Kidney (tissue), 2 donors: ENCODE measurements around the genes PHF14, TMEM106B, ETV1 and CRPPA.

DNA sequence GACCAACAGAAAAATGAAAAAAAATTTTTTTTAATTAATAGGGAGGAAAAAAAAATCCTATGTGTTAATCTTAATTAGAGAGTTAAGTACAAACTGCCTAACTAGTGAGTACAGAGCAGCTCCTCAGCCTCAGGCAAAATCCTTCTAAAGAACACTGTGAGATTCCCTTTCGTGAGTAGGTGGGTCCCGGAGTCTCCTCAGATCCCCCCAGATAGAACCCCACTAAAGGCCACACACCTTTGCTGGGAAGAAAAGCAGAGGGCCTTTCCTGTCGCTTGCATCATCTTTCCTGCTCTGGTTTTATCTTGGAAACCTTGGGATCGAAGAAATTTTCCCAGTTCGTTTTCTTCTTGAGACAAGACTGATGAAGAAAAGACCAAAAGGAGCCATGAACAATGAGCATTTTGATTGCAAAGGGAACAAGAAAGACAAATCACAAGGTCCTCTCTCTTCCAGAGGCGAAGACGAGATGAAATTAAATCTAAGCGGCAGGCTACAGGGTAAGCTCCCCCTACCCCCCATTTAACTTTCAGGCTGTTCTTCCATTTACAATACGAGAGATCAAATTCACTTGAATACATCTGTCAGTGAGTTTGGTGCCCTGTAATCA is 40.8 kb downstream of the ICA1 start:
- PRO-cap: no peak
- RRBS: no CpG with 5 or more reads among the region's 9 CpGs

DNA sequence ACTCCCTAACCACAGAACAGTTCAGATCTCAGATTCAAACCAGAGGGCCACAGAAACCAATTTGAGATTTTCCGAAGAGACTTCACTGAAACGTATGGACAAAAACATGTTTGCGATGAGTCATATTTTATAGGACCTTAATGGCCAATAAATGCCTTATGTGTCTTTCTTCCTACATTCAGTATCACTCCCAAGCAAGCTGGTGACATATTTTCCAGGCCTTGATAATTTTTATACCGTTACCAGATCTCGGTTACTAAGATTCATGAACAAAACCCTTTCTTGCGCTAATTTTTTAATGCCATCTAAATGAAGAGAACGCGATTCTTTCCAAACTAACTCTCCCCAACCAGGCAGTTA is 1.1 kb downstream of the ICA1 start:
- PRO-cap: no peak
- RRBS: no CpG with 5 or more reads among the region's 8 CpGs

- PRO-cap: no peak
- RRBS: no CpG with 5 or more reads among the region's 3 CpGs
These were observed 22.1 kb upstream of the ICA1 start for GRCh38 chr7:8283990-8284607.

- PRO-cap: no peak
- RRBS: 10% methylated on average over 16 of the region's 66 CpGs
These were observed 9.4 kb downstream of the NXPH1 start for GRCh38 chr7:8442477-8443449.

GRCh38 chr7:10451057-10451300 is 489.0 kb downstream of the NDUFA4 start:
- PRO-cap: no peak
- RRBS: no CpG with 5 or more reads among the region's 3 CpGs

GRCh38 chr7:10973472-10974053 is at the start of gene PHF14:
PHF14 (plus strand) TSS chr7:10973872.
- PRO-cap: bidirectional peak, plus-strand start at chr7:10973872, minus-strand start at chr7:10973768
- RRBS: 0% methylated on average over 2 of the region's 35 CpGs

DNA sequence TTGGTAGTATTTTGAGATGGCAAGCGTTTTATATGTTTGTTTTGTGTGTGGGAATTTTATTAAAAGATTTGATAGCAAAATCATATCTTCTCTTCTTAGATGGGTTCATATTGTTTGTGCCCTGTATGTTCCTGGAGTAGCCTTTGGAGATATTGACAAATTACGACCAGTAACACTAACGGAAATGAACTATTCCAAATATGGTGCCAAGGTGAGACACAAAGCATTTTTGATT is 49.0 kb downstream of the PHF14 start:
- PRO-cap: no peak
- RRBS: no CpG with 5 or more reads among the region's 3 CpGs

GRCh38 chr7:11540085-11540668 is 291.8 kb downstream of the THSD7A start:
- PRO-cap: unidirectional peak, minus-strand start at chr7:11540361
- RRBS: no CpG with 5 or more reads among the region's 4 CpGs

DNA sequence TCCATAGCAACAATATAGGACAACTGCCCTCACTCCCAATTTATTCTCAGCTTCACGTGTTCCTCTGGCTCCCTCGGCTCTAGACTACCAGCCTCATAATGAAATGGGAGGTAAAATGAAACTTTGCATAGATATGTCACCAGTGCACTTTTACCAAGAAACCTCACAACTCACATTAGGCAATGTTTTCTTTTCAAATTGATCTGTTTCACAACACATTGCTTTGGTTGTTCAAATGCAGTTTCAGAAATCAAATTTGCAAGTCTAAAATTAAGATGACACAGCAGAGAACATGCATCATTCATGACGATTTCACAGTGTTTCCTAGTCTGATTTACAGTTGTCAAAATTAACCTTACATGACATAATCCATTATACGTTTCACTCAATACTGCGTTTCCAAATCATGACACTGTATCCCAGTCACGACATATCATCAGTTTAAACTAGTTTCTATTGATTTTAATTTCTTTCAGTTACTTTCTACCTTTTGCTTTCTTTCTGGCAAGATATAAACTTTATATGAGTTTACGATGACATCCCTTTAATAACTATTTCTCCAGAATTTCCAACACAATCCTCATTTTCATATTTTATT is 211.0 kb downstream of the THSD7A start:
- PRO-cap: no peak
- RRBS: no CpG with 5 or more reads among the region's 7 CpGs

DNA sequence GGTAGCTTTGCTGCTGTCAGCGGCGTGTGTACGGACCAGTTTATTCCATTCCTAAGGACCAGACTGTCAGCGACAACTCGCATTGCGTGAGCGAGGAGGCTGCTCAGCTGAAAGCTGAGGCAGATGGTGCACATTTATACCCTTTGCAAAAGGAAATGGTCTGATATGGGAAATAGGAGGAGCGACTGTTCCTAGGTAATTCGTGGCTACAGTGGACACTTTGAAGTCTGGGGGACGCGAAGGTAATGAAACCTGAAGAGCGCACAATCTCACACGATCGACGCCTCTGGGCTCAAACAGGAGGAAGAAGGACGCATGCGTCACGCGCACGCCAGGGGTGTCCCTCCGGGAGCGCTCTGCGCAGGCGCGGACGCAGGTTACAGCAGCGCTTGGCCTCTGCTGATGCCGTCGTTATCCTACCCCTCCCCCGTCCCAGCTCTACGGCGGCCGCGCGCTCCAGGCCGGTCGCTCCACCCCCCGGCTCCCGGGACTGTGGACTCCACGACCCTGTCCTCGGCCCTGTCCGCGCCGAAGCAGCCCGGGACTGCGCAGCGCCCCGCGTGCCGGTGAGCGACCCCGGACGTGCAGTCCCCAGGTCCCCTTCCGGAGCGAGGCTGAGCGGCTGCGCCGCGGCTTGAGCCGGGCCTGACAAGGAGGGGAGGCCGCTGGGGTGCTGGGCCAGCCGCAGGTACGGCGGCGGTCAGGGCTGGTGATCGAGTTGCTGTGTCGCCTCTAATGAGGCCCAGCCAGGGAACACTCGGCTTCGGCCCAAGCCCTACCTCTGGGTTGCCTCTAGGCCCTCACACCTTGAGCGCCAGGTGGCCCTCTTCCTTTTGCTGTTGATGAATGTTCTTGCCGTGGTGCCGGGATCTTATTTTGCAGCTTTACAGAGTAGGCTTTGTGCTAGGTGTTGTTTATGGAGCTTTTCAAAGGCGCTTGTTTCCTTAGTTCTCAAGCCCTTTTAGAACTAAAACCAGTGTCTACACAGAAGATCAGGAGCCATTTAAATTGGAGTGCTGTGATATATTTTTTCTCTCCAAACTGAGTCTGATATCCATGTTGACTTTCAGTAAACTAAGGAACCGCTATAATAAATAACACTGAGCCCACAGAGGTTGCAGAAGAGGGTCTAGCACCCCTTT is at the start of gene TMEM106B:
Gene TMEM106B, plus strand, starts transcription at position 435 of the 1,142 bp plus-strand sequence.
- PRO-cap: bidirectional peak, plus-strand start at position 473 of the sequence, minus-strand start at position 288 of the sequence; bidirectional peak, plus-strand start at position 696 of the sequence, minus-strand start at position 737 of the sequence
- RRBS: under 1% methylated on average over 27 of the region's 74 CpGs

GRCh38 chr7:12771468-12772044 is 84.1 kb downstream of the ARL4A start:
- PRO-cap: no peak
- RRBS: no CpG with 5 or more reads among the region's 8 CpGs

DNA sequence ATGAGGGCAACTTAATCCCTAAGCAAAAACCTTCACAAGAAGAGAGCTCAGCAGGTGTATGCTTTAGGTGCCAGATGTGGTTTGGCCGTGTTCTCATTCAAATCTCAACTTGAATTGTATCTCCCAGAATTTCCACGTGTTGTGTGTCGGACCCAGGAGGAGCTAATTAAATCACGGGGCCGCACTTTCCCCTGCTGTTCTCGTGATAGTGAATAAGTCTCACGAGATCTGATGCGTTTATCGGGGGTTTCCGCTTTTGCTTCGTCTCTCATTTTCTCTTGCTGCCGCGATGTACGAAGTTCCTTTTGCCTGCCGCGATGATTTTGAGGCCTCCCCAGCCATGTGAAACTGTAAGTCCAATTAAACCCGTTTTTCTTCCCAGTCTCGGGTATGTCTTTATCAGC is 244.0 kb downstream of the ARL4A start:
- PRO-cap: no peak
- RRBS: no CpG with 5 or more reads among the region's 18 CpGs

DNA sequence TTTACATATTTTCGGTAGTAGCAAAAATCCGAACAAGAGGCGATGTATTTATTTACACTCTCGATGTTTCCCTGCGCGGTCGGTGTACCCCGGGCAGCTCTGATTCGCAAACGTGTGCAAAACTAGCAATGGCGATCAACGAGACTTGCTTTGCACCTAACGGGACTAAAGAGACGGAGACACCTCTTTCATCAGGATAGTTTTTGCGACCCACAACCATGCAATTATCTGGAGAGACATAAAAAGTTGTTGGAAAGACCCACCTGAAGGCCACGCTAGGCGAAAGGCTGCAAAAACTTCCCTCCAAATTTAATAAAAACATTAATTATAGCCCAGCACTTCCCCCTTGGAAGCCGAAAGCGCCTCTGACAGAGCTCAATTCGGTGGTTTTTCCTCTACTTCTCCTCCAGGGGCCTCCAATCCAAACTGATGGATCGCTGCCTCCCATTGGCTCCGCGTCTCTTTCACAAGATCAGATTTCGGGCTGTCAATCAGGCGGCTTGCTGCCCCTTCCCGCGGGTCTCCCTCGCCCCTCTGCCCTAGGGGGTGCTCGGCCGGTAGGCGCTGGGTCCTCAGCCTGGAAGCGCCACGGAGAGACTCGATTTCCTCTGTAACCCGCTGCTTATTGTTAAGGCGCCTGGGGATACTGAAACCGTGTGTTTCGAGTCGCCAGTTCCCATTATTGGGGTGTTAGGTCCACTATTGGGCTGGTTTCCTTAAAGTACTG is at the start of gene ETV1:
Gene ETV1, minus strand, starts transcription at position 367 of the 727 bp plus-strand sequence.
- PRO-cap: bidirectional peak, plus-strand start at position 475 of the sequence, minus-strand start at position 356 of the sequence
- RRBS: 0% methylated on average over 3 of the region's 39 CpGs

GRCh38 chr7:14278636-14279214 is 289.3 kb upstream of the ETV1 start:
- PRO-cap: no peak
- RRBS: no CpG with 5 or more reads among the region's 21 CpGs

DNA sequence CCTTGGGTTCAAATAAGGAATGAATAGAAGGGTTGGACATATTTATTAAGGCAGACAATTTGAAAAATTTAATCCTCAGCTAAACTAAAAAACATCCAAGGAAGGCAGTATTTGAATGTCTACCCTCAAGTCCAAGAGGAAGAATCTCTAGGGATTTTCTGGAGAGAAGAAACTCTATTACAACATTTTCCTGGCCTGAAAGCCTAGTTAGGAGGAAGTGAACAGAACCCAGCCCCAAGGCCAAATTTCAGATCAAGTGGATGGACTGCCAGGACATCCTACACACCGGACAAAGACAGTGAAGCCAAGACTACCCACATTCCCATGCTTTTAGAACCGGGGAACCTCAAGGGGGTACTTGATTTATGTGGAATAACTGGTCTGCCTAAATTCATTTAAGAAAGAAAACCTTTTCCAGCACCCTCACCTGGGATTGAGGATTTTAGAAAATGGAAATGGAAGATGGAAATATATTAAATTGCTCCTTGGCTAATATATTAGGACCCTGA is 108.9 kb upstream of the MEOX2 start:
- PRO-cap: no peak
- RRBS: no CpG with 5 or more reads among the region's 2 CpGs

- PRO-cap: no peak
- RRBS: no CpG with 5 or more reads among the region's 1 CpG
These were observed 354.3 kb downstream of the CRPPA start for GRCh38 chr7:16066945-16067489.

GRCh38 chr7:16421039-16422245 is at the start of gene CRPPA:
CRPPA (minus strand) TSS chr7:16421538.
- PRO-cap: bidirectional peak, plus-strand start at chr7:16421553, minus-strand start at chr7:16421573; unidirectional peak, minus-strand start at chr7:16421744; unidirectional peak, minus-strand start at chr7:16421824; unidirectional peak, minus-strand start at chr7:16421908; unidirectional peak, minus-strand start at chr7:16421956
- RRBS: 2% methylated on average over 45 of the region's 84 CpGs

GRCh38 chr7:16587561-16587760 is 58.1 kb downstream of the ANKMY2 start:
- PRO-cap: unidirectional peak, plus-strand start at chr7:16587624
- RRBS: 83% methylated on average over 1 of the region's 3 CpGs

GRCh38 chr7:16850523-16851044 is 31.2 kb downstream of the AGR3 start:
- PRO-cap: no peak
- RRBS: no CpG with 5 or more reads among the region's 13 CpGs

DNA sequence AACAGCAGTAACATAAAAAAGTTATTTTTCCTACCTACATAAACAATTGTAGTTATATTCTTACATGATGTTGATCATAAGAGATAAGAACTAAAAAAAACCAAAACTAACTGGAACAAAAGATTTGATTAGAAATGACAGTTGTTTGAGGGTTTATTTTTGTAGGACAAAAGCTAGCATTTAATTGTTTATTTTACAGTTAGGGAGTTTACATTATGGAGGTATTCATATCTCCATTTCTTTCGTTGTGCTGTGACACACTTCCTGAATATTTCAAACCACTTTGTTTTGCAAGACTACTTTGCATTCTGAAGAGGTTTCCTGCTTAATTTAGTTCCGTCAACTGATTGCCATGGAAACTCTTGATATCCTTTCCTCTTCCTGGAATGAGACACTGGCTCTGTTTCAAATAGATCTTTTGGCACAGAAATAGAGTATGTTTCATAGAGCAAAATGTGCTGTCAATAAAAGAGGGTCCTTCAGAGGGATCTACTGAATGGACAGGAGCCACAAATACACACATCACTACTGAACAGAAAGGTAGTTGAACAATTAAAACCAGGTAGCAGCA is 159.5 kb upstream of the AGR3 start:
- PRO-cap: no peak
- RRBS: no CpG with 5 or more reads among the region's 2 CpGs